HEK293 (cell line): ENCODE measurements around the genes ACADSB and GPR26.

DNA sequence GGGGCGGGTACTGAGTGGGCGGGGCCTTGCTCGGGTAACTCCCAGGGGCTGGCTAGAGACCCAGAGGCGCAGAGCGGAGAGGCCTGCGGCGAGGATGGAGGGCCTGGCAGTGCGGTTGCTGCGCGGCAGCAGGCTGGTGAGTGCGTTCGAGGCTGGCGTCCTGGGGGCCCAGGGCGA lies at the start of gene ACADSB:
Gene ACADSB, plus strand, starts transcription at position 71 of the 177 bp plus-strand sequence.
- PRO-cap: bidirectional peak, plus-strand start at position 71 of the sequence, minus-strand start outside the sequence
- RRBS, 2 experiments: no CpG with 5 or more reads among the region's 14 CpGs

GRCh38 chr10:123009113-123010209 lies 655 bp downstream of the ACADSB start:
- PRO-cap: unidirectional peak, minus-strand start at chr10:123009569
- RRBS, 2 experiments: 0 to 4% methylated on average over 1 to 5 of the region's 37 CpGs

- PRO-cap: no peak
- RRBS, 2 experiments: 81 to 98% methylated on average over 16 to 20 of the region's 61 CpGs
Measured at GRCh38 chr10:123136743-123137430, 1.1 kb downstream of the HMX3 start.

- PRO-cap: no peak
- RRBS, 2 experiments: 50 to 70% methylated on average over 6 of the region's 61 CpGs
Measured at GRCh38 chr10:123665915-123666450, at the start of gene GPR26. Gene GPR26 (plus strand): TSS chr10:123666355.

GRCh38 chr10:124063649-124064754 lies 29.4 kb downstream of the CHST15 start:
- PRO-cap: no peak
- RRBS, 2 experiments: no CpG with 5 or more reads among the region's 22 CpGs

DNA sequence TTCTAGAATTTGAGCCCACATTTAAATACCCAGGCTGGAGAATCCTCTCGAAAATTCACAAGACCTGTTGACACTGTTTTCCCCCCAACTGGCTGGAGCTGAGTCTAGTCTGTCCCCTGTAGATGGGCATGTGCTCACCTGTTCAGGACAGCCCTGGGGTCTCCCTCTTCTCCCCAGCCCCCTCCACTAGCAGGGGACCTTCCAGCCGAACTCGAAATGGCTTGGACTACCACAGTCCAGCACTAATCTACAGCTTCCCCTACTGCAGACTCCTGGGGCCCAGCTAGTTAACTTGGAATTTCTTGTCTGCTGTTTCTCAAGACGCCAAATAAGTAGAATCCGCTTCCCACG lies 3.2 kb downstream of the CHST15 start:
- PRO-cap: no peak
- RRBS, 2 experiments: no CpG with 5 or more reads among the region's 6 CpGs

DNA sequence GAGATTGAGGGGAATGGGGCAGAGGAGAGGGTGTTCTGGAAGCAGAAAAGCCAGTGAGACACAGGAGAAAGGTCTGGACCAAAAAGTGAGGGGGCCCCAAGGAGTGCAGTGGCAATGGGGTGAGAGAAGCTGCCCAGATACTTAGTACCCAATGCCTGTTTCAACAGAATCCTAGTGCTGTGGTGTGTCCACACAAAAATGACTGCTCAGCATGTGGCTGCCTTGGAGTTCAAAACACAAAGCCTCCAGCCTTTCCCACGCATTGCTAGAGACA lies 44.9 kb upstream of the CHST15 start:
- PRO-cap: no peak
- RRBS, 2 experiments: no CpG with 5 or more reads among the region's 1 CpG

GRCh38 chr10:124181993-124182503 lies 88.7 kb upstream of the CHST15 start:
- PRO-cap: no peak
- RRBS, 2 experiments: no CpG with 5 or more reads among the region's 15 CpGs

DNA sequence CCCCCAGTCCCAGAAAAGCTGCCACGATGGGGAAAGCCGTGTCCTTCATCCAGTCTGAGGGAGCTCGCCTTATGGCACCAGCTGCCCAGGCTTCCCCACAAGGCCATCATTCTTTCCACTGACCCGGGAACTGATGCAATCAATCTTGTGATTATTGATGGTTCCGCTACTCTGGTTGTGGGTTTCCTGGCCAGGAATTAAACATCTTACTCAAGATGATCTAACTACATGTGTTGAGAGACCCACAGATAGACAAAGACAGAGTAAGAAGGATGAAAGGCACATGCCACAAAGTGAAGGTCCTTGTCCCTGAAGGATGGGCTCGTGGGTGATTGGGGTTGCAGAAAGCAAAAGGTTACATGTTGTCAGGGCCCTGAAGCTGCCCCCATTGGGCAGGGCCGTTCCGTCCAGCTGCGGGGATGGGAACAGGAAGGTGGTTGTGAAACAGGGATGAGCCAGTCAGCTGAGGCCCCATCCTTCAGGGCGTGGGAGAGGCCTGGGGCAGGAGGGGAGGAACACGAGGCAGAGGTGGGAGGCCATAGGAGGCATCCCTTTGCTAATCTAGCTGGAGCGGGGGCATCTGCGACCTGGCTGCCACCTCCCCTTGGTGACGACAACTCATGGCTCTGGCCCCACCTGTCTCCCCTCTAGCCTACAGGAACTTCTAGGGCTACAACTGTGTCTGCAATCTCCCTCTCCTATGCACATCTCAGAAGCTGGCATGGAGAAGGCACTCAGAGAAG lies 127.5 kb downstream of the OAT start:
- PRO-cap: no peak
- RRBS, 2 experiments: no CpG with 5 or more reads among the region's 14 CpGs

- PRO-cap: no peak
- RRBS, 2 experiments: no CpG with 5 or more reads among the region's 14 CpGs
Measured at GRCh38 chr10:124521349-124521860, 59.8 kb downstream of the LHPP start.

DNA sequence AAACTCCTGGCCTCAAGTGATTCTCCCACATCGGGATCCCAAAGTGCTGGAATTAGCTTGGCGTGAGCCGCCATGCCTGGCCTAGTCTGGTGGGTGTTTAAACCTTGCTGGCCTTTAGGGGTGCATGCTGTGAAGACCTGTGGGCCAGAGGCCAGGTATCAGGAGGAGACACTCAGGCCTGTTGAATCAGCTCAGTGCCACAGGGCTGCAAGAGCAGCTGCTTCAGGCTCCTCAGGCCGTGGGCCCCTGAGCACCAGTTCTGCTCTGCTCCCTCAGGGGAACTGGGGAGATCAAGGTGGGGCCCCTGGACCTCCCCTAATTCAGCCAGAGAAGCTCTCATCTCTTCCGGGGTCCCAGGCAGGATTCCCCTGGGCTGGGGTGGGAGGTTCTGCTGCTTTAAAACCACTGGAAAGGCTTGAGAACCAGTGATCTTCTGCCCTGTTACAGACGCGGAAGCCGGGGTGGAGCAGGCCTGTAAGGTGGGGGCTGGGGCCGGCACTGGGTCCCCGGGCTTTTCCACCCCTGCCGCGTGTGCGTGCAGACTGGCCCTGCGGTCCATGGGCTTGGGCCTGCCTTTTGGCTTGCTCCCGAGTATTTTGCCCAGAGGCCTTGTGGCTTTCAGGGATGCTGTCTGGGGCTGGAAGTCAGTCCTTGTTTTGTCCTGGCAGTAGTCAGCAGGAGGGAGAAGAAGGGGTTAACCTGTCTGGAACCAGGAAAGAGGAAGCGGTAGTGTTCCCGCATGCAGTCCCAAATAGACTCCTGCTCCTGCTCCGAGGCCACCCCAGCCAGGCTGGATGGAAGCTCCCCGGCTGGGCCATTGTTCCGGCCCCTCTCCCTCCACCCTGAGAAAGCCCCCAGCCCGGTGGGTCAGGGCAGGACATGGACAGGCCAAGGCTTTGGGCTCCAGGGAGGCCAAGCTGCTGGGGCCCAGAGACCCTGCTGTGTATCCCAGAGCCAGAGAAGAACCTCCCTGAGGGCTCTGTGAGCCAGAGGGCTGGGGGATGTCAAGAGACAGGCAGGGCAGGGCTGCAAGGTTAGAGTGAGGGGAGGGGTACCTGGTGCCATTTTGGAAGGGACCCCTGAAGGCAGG lies 74.3 kb downstream of the LHPP start:
- PRO-cap: no peak
- RRBS, 2 experiments: 76 to 79% methylated on average over 2 of the region's 21 CpGs

DNA sequence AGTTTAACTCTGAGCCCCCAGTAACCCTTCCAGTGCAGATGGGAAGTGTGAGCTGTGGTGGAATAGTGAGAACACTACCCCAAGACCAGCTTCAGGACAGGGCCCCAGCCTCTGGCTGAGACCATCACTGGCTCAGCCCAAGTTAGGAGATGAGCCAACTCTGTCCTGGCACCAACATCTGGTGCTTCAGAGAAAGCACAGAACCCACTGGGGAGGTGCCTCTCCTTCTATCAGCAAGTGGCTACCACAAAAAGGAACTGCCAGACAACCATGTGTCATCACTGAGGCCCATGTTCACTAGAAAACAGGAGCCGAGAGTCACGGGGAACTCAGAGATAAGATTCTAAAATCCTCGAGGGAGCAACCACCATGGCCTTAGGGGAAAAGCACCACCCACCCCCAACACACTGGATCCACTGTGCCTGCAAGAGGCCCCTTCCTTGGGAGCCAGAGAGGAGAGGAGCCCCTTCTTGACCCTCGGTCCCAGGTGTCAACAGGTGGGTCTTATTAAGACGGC lies 102.8 kb downstream of the FAM53B start:
- PRO-cap: no peak
- RRBS, 2 experiments: no CpG with 5 or more reads among the region's 5 CpGs

DNA sequence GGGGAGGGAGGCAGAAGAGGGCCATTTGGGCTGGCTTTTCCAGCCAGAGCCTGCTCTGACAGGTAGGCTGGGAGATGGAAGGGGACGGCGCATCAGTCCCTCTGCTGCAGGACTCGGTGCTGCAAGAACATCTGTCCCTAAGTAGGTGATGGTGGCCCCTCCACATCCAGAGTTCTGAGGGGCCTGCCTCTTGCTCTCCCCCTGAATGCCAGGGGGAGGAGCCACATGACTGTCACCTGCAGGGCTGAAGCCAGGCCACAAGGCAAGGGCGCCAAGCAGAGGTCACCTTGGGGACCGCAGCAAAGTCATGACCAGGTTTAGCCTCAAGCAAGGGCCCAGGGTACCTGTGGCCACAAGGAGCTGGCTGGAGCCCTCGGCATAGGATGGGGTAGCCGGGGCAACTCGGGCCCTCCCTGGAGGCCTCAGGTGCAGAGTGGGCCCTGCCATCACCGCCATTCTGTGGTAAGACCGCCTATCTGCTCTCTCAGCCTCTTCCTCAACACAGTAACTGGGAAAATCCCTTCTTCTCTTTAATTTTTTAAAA lies 99.3 kb downstream of the FAM53B start:
- PRO-cap: no peak
- RRBS, 2 experiments: no CpG with 5 or more reads among the region's 10 CpGs

DNA sequence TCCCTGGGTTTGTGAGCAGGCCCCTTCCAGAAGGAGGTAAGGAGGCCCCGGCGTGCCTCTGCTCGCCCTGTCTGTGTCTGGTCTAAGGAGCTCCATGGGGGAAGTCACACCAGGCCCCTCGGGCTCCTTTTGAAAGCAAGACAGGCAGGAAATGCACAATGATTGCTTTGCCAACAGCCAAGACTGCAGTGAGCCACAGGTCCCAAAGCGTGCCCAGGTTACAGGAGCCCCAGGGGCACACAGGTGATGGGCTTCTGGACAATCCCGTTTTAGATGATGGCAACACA lies 89.4 kb downstream of the FAM53B start:
- PRO-cap: no peak
- RRBS, 2 experiments: no CpG with 5 or more reads among the region's 6 CpGs

DNA sequence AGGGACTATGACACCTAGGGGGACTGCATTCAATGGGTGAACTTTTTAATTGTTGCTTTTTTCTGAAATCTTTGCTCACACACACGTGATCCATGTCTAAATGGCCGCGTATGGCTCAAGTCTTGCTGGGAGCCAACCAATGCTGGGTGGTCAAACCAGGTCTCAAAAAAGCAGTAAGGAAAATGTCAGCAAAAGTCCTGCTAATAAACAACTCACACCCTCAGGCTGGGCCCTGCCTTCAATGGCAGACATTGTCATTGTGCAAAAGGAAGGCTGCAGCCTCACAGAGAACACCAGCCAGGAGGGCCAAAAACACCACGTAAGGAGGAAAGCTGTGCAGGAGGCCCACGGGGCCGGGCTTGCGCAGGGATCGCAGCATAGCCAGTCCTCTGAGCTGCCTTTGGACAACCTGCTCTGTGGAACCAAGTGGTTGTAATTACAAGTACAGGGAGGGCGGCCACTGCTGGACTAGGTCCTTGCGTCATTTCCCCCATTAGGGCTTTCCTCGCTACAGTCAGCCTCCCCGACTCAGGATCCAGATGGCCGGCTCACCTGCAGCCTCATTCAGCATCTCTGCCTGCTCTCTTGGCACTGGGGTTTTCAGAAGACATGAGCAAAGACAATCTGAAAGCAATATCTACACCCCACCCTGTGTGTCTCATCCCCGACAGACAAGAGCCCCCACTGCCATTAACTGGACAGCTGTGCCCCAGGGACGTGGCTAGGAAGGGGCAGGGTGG lies 66.9 kb downstream of the FAM53B start:
- PRO-cap: no peak
- RRBS, 2 experiments: no CpG with 5 or more reads among the region's 15 CpGs

GRCh38 chr10:124703540-124704520 lies 40.3 kb downstream of the FAM53B start:
- PRO-cap: no peak
- RRBS, 2 experiments: no CpG with 5 or more reads among the region's 16 CpGs

- PRO-cap: no peak
- RRBS, 2 experiments: no CpG with 5 or more reads among the region's 10 CpGs
Measured at GRCh38 chr10:124741803-124742409, 2.3 kb downstream of the FAM53B start.

DNA sequence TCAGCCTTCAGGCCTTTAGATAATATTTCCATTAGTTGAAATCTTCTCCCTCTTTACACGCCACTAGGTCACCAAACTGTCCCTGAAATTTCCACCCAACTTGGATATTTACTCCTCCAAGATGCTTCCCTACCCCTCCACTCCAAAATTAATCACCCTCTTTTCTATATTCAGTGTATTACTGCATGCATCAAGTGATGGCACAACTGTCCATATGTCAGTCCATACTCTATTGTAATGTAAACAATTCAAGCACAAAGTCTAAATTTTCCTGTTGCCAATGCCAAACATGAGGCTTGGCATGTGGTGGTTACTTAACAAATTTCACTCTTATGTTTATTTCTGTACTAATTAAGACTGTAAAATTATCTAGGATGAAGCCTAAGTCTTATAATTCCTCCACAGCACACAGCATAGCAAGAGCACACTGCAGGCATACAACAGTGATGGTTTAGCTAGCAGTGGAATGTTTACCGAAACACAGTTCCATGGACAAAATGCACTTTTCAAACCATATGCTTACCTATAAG lies 3.5 kb downstream of the EEF1AKMT2 start:
- PRO-cap: no peak
- RRBS, 2 experiments: no CpG with 5 or more reads among the region's 2 CpGs

GRCh38 chr10:124997465-124998629 lies 30.0 kb downstream of the CTBP2 start:
- PRO-cap: no peak
- RRBS, 2 experiments: 90% methylated on average over 1 to 4 of the region's 43 CpGs

- PRO-cap: no peak
- RRBS, 2 experiments: 95 to 96% methylated on average over 2 of the region's 24 CpGs
Measured at GRCh38 chr10:125000928-125001852, 26.7 kb downstream of the CTBP2 start.